SK-N-DZ (cell line): ENCODE measurements around a stretch of chr19.

GRCh38 chr19:2757551-2758249, 17.9 kb upstream of the SLC39A3 start:
RAMPAGE:
- cytosol, long total RNA = no peak
- nucleus, long total RNA = no peak

GRCh38 chr19:2769935-2770611, 13.0 kb downstream of the SGTA start:
RAMPAGE:
- cytosol, long total RNA = no peak
- nucleus, long total RNA = no peak

DNA sequence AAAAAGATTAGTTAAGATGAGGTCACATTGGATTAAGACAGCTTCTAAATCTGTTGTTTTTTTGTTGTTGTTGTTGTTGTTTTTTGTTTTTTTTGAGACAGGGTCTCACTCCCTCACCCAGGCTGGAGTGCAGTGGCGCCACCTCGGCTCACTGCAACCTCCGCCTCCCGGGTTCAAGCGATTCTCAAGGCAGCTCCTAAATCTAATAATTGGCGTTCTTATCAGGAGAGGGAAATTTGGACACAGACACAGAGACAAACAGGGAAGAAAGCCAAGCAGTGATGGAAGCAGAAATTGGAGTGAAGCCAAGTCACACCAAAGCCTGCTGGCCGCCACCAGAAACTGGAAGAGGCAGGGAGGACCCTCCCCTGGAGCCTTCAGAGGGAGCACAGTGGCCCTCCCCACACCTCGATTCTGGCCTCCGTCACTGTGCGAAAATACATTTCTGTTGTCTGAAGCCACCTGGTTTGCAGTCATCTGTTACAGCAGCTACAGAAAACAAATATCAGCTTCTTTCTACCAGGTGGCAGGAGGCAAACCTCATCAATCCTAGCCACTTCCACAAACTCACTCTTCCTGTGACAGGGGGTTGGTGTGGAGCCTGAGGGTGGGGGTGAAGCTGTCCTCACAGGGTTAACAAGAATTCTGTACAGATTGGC, 8.3 kb upstream of the TLE6 start:
RAMPAGE:
- cytosol, long total RNA = no peak
- nucleus, long total RNA = no peak

GRCh38 chr19:2977786-2978053, 356 bp downstream of the TLE6 start:
RAMPAGE:
- cytosol, long total RNA = no peak
- nucleus, long total RNA = no peak

DNA sequence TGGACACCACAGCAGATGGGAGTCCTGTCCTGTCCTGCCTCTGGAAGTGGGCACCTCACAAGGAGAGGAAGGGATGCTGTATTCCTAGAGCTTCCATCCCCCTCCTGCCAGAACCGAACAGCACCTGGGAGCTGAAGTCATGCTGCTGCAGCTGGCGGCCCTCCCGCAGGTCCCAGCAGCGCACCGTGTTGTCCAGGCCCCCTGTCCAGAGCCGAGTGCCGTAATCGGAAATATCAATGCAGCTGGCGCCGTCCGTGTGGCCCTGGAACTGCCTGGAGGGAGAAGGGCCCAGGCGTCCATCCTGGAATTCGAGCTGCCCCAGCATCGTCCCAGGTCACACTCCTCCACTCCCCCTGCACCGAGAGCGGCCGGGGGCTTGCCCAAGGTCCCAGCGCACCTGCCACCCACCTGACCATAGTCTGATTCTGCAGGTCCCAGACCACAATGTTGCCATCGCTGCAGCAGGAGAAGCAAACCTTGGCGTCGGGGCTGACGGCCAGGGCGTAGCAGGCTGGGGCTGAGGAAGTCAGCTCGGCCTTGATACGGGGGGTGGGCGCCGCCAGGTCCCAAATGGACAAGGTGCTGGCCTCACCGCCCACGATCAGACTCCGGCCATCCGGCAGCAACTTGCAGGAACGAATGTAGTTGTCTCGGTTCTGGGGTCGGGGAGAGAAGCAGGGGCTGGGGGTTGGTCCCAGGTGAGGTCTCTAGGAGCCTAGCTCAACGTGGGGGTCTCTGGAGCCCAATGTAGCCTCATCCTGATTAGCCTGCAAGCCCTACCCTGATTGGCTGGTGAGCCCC, 23.6 kb downstream of the TLE2 start:
RAMPAGE:
- cytosol, long total RNA = no peak
- nucleus, long total RNA = no peak

DNA sequence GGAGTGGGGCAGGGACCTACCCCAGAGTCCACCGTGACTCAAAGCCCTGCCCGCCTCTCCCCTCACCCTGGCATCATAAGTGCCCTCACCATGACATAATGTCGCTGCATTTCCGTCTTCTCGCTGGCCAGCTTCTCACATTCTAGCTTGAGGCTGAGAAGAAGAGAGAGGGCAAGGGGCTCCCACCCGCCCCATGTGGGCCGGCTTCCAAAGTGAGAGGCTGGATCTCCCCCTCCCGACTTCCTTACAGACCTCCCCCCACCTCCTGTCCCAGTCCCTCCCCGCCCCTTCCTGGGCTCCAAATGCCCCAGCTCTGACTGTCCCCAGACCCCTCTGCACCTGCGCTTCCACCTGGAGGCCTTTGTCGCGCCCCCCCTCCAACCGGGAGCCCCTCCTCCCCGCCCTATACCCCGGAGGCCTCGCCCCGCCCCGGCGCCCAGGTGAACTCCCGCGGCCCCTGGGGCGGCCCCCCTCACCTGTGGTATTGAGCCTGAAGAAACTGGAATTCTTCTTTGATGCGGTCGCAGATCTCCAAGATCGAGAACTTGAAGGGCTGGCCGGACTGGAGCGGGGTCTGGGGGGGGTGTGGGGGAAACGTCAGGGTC, 748 bp downstream of the TLE2 start:
RAMPAGE:
- cytosol, long total RNA = no peak
- nucleus, long total RNA = no peak

GRCh38 chr19:3041702-3042613, 12.9 kb upstream of the TLE2 start:
RAMPAGE:
- cytosol, long total RNA = no peak
- nucleus, long total RNA = no peak

RAMPAGE:
- cytosol, long total RNA = no peak
- nucleus, long total RNA = no peak
Measured at GRCh38 chr19:3046059-3046518, 16.2 kb downstream of the TLE5 start.

DNA sequence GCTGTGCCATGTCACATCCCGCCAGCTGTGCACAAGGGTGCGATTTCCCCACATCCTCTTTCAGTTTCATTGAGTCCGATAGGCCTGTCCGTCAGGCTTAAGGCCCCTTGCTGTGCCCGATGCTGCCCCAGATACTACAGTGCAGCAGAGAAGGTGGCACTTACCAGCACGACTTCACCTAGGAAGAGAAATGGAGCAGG, 10.6 kb upstream of the GNA15 start:
RAMPAGE:
- cytosol, long total RNA = no peak
- nucleus, long total RNA = no peak

RAMPAGE:
- cytosol, long total RNA = no peak
- nucleus, long total RNA = no peak
Measured at GRCh38 chr19:3163432-3164027, 15.0 kb upstream of the S1PR4 start.

RAMPAGE:
- cytosol, long total RNA = no peak
- nucleus, long total RNA = no peak
Measured at GRCh38 chr19:3179498-3180105, 1.0 kb downstream of the S1PR4 start.

DNA sequence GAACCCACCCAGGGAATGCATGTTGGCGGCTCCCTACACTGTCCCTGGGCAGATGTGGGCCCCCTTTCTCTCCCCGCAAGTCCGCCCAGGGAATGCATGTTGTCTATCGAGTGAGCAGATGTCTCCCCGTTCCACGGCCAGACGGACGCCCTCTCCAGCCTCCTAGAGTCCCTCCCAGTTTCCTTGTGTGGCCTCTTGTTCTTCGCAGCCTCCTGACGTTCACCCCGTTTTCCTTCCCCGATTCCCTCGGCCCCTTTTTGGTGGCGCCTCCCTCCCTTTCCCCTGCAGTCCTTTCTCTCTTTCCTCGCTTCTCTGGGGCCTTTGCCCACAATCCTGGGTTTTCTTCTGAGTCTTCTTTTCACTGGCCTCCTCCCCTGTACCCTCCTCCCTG, 2.5 kb downstream of the NCLN start:
RAMPAGE:
- cytosol, long total RNA = no peak
- nucleus, long total RNA = no peak

DNA sequence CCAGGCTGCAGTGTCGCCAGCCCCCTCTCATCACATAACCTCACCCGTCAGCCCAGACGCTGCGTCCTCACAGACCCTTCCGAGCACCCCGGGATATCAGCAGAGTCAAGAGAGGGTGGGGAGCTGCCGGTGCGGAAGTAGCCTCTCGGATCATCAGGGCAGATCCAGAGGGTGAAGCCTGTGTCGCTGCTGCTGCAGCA, 10.8 kb downstream of the NCLN start:
RAMPAGE:
- cytosol, long total RNA = no peak
- nucleus, long total RNA = no peak

RAMPAGE:
- cytosol, long total RNA = no peak
- nucleus, long total RNA = no peak
Measured at GRCh38 chr19:3204953-3205282, 19.2 kb downstream of the NCLN start.

DNA sequence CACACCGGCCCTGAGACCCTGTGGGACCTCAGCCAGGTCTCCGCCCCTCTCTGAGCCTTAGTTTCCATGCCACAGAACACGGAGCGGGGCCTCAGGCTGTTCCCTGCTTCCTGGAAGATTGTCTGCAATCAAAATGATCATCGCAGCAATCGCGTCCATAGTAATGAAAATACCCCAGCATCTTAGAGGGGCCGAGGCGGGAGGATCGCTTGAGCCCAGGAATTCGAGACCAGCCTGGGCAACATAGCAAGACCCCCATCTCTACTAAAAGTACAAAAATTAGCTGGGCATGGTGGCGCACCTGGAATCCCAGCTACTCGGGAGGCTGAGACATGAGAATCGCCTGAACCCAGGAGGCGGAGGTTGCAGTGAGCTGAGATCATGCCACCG, 9.6 kb downstream of the NFIC start:
RAMPAGE:
- cytosol, long total RNA = no peak
- nucleus, long total RNA = no peak

RAMPAGE:
- cytosol, long total RNA = no peak
- nucleus, long total RNA = no peak
Measured at GRCh38 chr19:3383291-3383831, 17.0 kb downstream of the NFIC start.

RAMPAGE:
- cytosol, long total RNA = start-site peak on the plus strand at chr19:3435333-3435436, 14 and 7 reads in 2 replicates
- nucleus, long total RNA = no peak
Measured at GRCh38 chr19:3434692-3435691, 45.3 kb downstream of the SMIM24 start.

DNA sequence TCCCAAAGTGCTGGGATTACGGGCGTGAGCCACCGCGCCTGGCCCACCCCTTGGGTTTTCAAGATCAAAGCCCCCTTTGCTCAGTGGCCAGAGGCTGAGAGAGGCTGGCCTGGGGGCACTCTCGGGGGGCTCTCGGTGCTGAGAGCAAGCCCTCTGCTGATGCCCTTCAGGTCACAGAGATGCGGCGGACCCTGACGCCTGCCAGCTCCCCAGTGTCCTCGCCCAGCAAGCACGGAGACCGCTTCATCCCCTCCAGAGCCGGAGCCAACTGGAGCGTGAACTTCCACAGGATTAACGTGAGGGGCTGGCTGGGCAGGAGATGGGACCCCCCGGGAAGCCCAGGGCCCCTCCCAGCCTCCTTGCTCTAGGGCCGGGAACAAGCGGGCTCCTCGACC, 13.3 kb upstream of the TEKTIP1 start:
RAMPAGE:
- cytosol, long total RNA = no peak
- nucleus, long total RNA = no peak

DNA sequence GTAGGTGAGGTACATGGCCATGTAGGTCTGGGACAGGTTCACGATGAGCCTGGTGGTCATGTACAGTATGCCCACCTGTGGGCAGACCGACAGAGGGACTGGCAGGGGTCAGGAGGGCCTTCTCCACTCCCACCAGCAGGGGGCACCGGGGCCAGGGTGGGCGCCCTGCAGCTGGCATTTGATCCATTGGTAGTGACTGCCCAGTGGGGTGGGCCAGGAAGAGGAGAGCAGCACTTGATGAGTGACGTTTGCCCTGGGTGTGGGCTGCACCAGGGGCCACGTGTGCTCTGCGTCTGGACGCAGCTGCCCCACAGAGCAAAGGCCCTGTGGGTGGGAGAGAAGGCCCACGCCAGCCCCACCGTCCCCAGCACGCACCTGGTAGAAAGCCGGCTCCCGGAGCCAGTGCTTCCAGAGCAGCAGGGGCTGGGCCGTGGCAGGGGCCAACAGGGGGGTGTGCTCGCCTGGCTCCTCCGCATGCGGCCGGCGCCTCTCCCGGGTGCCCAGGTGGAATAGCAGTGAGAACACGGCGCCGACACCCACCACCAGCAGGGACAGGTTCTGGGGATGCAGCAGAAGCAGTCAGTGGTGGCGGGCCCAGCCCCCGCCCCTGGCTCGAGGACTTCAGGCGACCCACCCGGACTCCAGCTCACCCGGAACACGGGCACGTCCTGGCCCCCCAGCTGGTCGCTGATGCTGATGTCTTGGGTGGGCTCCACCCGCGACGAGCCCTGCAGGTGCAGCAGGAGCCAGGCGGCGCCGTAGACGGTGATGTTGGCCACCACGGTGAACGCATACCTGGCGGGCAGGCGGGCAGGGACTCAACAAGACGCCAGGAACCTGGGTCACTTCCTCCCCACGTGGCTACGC, 8.7 kb downstream of the TEKTIP1 start:
RAMPAGE:
- cytosol, long total RNA = no peak
- nucleus, long total RNA = no peak

RAMPAGE:
- cytosol, long total RNA = no peak
- nucleus, long total RNA = no peak
Measured at GRCh38 chr19:3607035-3607355, 320 bp upstream of the TBXA2R start.